ENCODE measurements around the gene FBXL2.

GRCh38 chr3:30289351-30289784 lies 317.0 kb upstream of the TGFBR2 start:
- PRO-cap = no peak
- RAMPAGE, long total RNA, 2 experiments = no peak in any of the 2 experiments

DNA sequence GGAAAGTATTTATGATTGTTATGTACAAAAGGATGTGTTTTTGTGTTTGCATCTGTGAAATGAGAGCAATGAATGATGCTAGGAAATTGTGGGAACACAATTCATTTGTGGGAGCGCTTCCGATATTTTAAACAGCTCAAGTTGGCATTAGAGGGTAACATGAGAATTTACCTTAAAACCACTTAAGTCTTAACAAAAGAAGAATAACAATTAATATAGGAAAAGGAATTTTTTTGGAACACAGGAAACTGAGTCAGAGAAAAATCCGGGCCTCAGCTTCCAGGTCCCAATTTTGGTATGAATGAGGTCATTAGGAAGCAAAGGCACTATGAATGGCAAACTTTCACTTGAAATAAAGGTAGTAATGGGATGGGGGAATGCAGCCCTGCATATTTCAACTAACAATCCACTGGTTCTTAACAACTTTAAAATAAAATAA lies 263.0 kb upstream of the TGFBR2 start:
- PRO-cap = unidirectional peak, plus-strand start at position 361 of the sequence
- RAMPAGE, long total RNA, 2 experiments = no peak in any of the 2 experiments

GRCh38 chr3:30614829-30615247 lies 8.4 kb downstream of the TGFBR2 start:
- PRO-cap = no peak
- RAMPAGE, long total RNA, 2 experiments = no peak in any of the 2 experiments

DNA sequence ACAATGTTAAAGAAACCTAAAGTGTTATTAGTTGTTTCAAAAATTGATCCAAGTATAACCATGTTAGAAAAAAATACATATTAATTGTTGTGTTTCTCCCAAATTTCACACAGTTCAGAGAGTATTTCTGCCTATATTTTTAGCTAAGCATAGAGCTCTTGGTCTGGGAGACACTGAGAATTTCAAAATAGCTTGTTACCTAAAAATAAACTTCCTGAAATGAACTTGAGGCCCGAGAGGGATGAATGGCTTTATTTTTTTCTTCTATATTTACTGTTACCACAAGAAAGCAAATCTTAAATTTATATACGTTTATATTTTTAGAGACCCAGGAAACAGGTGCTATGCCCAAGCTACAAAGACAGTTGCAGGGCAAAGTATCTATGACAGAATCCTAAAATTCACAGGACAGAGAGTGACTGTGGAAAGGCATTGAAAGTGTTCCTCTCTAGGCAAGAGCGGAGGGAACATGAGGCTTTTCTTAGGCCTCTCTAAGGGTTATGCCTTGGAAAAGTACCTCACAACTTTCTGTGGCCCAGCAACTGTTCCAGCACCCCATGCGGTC lies 36.4 kb downstream of the TGFBR2 start:
- PRO-cap = no peak
- RAMPAGE, long total RNA, 2 experiments = no peak in any of the 2 experiments

- PRO-cap = no peak
- RAMPAGE, long total RNA, 2 experiments = no peak in any of the 2 experiments
Observed at GRCh38 chr3:30654218-30654803, 47.9 kb downstream of the TGFBR2 start.

DNA sequence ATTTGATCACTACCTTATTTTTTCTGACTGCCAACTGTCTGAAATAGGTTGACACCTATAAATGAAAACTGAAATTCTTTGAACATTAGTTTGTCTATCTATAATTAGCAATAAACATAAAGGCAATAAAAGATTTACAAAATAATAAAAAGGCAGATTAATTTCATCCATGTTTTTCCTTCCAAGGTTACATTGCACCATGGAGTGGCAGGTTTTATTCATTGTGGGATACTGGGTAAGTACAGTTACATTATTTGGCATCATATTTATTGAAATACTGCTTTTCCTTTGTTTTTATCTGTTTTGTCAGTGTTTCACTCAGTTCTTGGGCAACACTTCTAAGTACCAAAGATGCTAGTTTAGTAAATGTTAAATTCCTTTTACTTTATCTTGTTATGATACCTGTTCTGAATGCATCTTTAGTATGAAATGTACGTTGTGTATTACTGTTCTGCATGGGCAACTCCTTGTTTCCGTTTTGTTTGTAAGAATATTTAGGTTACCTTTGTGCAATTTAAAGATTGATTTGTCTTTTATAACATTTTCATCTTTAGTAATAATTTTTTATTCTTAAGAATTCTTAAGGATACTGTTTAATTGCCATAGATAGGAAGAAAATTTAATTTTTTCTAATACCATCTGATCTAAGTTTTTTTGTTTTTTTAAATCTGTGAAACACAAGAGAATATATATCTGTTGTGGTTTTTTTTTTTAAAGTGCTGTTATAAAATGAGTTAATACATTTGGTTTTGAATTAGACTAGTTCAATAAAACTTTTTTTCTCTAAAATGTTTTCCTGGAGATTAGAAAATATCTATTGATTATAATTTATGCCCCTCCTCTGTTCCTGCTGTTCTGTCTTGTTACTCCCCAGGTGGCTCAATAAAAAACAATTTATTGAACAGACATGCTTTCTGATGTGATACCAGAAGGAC lies 85.3 kb downstream of the STT3B start:
- PRO-cap = no peak
- RAMPAGE, long total RNA, 2 experiments = no peak in any of the 2 experiments

- PRO-cap = no peak
- RAMPAGE, long total RNA, 2 experiments = no peak in any of the 2 experiments
Observed at GRCh38 chr3:31957137-31957619, 23.9 kb downstream of the OSBPL10 start.

- PRO-cap = no peak
- RAMPAGE, long total RNA, 2 experiments = no peak in any of the 2 experiments
Observed at GRCh38 chr3:32399470-32399940, 7.9 kb downstream of the CMTM7 start.

DNA sequence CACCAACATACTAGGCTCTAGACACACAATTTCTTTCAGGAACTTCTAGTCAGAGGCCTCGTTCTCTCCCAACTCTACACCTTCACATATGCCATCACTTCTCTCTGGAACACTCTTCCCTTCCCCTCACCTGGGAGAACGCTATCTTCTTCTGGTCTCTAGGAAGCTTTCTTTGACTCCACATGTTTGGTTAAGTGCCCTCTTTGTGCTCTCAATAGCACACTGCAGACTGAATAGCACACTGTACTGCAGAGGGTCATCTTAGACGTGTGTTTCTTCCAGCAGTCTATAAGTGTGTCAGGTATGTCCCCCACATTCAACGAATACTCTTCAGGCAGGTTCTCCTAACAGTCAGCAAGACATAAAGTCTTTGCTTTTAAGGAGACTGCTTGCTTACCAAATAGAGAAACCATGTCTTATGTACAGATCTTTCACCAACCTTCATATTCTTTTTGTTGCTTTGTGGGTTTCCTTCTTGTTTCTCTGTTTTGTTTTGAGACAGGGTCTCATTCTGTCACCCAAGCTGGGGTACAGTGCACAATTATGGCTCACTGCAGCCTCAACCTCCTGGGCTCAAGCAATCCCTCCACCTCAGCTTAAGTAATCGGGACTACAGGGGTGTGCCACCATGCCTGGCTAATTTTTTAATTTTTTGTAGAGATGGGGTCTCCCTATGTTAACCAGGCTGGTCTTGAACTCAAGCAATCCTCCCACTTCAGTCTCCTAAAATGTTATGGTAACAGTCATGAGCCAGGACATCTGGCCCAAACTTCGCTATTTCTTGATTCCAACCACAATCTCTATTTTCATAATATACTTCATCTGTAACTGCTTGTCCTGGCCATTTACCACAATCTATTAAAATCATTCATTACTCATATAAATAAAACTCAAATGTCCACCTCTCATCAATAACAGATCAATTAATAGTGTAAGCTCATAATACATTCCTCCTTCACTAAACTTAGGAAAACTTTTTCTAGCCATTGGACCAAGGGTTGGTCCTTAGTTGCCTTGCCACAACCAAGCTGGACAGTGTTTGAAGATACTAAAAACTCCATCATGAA lies 14.3 kb downstream of the DYNC1LI1 start:
- PRO-cap = no peak
- RAMPAGE, long total RNA, 2 experiments = no peak in any of the 2 experiments

DNA sequence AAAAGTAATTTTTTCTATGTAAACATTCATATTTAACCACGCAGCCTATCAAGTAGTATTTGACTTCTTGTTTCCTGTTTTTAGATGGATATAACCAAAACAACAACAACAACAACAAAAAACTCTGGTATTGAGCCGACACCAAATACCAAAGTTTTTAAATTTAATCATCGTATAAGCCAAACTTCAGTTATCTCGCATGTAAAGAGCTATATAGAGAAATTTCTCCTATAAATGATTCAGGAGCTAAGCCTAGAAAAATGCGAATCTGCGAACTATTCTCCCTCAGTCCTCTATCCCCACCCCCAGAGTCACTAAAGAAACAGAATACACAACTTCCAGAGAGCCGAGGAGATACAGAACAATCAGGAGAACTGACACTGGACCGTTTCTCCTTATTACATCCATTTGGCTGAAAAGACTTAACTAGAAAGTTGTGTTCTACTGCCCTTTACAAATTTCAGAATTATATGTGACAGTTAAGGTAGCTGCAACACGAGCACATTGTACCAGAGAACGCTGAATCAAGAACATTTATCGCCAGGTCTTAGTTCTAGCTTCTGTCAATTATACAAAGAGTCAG lies 1.2 kb downstream of the DYNC1LI1 start:
- PRO-cap = unidirectional peak, plus-strand start at position 359 of the sequence
- RAMPAGE, long total RNA, 2 experiments = no peak in any of the 2 experiments

- PRO-cap = no peak
- RAMPAGE, long total RNA, 2 experiments = no peak in any of the 2 experiments
Observed at GRCh38 chr3:32800391-32800883, 17.4 kb upstream of the TRIM71 start.

DNA sequence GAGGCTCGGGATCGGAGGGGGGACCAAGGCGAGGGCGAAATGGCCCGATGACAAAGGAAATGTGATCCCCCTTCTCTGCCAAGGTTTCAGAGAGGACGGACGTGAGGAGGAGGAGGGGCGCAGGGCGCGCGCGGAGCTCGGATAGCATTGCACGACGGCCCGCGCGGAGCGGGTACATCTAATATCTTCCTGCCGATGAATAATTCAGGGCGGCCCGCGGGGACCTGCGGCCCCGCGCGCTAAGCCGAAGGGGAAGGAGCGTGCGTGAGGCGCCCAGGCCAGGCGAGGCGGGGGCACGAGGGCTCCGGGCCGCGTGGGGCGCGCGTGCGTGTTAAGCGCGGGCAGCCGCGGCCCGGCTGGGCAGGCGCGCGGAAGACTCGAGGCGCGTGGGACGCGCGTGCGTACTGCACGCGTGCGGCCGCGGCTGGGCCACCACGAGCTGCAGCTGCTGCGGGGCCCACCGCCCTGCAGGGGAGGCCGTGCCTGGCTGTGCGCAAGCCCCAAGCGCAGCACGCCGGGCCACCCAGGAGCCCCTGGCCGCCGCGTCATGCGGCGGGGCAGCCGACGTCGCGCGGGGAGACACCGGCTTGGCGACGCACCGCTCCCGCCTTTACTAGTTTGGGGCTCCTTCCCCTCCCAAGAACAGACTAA lies 719 bp upstream of the TRIM71 start:
- PRO-cap = no peak
- RAMPAGE, long total RNA, 2 experiments = no peak in any of the 2 experiments

GRCh38 chr3:32821129-32821530 lies 3.3 kb downstream of the TRIM71 start:
- PRO-cap = no peak
- RAMPAGE, long total RNA, 2 experiments = no peak in any of the 2 experiments

DNA sequence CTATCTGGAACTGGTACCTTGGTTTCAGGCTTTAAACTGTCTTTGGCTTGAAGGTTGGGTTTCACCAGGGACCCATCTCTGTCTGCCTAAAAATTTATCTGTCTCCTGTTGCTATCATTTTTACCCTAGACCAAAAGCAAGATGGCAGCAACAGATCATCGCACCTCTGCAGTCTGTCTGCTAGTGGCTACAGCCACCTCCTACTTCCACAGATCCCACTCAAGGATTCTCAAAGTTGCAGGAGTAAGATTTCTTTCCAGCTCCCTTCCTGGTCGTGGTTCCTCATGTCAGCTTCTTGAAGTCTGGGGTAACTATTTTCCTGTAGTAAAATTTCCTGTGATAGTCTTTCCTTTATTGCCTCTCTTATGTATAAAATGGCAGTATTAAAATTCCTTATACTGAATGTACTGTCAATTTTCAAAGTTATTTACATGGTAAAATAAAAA lies 33.4 kb upstream of the CCR4 start:
- PRO-cap = no peak
- RAMPAGE, long total RNA, 2 experiments = no peak in any of the 2 experiments

DNA sequence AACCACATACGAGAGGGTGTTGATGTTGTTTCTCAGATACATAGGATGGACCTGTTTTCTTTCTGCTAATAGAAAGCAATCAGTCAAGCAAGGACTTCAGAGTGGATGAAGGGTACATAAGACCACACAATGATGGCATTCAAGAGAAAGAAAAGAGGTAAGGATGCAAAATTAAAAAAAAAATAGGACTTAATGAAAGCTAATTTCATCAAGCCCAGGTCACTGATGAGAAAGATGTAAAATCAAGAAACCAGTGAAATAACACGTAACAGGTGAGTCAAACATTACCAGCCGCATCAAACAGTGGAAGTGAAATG lies 6.2 kb downstream of the GLB1 start:
- PRO-cap = no peak
- RAMPAGE, long total RNA, 2 experiments = no peak in any of the 2 experiments

DNA sequence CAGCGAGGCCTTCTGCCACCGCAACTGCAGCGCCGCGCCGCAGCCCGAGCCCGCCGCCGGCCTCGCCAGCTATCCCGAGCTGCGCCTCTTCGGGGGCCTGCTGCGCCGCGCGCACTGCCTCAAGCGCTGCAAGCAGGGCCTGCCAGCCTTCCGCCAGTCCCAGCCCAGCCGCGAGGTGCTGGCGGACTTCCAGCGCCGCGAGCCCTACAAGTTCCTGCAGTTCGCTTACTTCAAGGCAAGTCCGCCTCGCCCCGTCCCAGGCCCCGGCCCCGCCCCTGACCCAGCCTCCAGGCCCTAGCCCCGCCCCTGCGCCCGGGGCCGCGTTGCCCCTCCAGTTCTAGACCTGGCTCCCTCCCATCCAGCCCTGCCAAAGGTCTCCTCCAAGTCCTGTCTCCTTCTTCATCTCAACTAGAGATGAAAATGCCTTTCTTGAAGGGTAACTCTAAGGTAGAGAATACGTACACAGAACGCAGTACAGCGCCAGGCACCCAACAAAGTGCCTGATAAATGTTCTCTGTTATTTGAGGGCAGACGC lies 567 bp downstream of the CRTAP start:
- PRO-cap = bidirectional peak, plus-strand start at position 334 of the sequence, minus-strand start at position 206 of the sequence
- RAMPAGE, long total RNA, 2 experiments = no peak in any of the 2 experiments

DNA sequence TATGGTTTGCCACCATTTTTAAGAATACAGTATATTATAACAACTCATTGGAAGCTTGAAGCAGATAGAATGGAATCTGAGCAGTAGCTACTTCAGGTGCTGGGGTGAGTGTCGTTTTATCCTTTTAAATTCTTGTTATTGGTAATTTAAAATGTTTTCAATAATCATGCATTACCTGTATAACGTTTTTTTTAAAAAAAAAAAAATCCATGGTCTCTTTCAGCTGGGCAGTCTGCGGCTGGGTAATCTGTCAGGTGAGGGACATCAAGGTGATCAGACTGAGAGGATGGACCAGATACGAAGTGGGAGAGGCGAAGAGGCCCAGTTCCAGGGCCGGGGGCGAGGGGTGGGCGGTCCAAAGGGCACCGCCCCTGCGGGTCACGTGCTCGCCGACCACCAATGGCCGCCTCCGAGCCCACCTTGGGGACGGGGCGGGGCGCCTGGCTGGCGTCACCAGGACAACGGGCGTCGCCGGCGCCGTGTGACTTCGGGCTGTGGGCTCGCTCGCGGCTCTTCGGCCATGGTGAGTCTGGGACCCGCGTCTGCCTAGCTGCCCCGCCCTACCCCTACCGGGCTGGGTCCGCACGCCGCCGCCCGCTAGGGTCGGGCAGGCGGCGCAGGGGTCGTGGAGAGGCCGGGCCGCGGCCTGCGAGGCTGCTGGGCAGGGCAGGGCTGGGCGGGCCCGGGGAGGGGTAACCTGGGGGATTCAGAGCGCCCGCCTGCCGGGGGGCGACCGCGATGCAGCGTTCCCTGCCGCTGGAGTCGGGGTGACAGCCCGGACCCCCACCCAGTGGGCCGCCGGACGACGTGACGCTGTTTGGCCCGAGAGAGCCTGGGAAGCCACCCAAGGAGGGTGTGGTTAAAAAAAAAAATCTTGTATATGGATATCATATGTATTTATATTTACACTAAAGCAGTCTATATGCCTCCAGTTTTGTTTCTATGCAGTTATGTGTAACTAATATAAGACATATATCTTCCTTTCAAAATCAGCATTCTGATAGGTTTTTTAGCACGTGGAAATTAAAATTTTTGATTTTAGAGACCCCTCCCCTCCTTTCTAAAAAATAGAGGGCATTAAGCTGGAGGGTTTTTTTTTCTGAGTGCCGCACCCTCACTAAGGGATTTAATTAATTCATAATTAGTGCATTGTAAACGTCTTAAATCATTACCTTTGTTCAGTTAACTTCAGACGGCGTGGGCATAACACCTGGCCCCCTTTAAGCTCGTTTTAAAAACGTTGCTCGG lies at the start of gene FBXL2:
TSS of gene FBXL2 (plus strand) at position 450 of the 1,248 bp plus-strand sequence.
- PRO-cap = unidirectional peak, plus-strand start at position 461 of the sequence
- RAMPAGE, long total RNA, 2 experiments = start-site peak on the plus strand in 1 of 2 experiments, centred at position 461 of the sequence, 60 reads per replicate; start-site peak on the minus strand in 1 of 2 experiments, centred at position 328 of the sequence, 44 reads per replicate

DNA sequence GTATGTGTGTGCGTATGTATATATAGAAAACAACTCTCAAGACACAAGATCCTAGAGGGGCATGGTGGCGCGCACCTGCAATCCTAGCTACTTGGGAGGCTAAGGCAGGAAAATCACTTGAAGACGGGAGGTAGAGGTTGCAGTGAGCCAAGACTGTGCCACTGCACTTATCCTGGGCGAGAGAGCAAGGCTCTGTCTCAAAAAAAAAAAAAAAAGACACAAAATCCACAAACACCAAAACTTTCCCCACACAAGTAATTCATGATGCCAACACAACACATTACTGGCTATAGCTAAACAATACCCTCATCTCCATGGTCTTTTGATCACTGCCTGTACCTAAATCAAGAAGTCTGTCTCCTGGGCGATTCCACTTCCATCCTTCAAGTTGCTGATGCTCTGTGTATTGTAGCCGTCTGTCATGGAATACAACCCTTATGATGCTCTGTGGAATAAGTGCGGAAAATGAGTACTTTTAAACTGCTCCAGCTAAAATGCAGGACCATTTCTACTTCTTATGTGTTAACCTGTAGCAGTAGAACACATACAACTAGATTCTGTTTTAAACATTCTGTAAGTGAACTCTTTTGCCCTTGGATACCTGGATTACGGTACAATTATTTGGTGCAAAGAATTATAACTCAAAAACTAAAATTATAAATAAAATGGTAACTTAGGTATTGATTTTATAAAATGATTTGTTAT lies 27.7 kb downstream of the UBP1 start:
- PRO-cap = no peak
- RAMPAGE, long total RNA, 2 experiments = start-site peak on the minus strand in 1 of 2 experiments, centred at position 392 of the sequence, 18 reads per replicate

- PRO-cap = no peak
- RAMPAGE, long total RNA, 2 experiments = no peak in any of the 2 experiments
Observed at GRCh38 chr3:33438207-33438812, 1.9 kb downstream of the UBP1 start.

DNA sequence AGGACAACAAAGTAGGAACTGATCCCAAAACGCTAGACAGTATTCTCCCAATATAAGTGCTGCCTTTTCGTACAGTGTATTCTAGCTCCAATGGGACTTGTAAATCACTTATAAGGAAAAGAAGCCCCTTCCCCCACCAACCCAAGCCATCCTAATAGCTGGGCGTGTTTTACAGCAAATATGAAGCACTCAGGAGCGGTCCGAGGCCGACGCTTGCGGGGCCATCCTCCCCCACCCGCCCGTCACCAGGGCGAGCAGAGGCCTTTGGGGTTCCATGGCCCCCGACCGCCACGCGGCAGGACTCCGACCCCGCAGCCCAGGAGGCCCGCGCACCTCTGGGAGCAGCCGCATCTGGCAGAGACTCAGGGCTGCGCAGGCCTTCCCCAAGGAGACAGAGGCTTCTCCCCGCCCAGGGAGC lies 885 bp downstream of the UBP1 start:
- PRO-cap = unidirectional peak, plus-strand start at position 181 of the sequence; unidirectional peak, minus-strand start at position 353 of the sequence; bidirectional peak, plus-strand start outside the sequence, minus-strand start at position 353 of the sequence
- RAMPAGE, long total RNA, 2 experiments = no peak in any of the 2 experiments